ENCODE data around the genes P4HB and UTS2R.

- PRO-cap: no peak
Measured at GRCh38 chr17:81815628-81816084, 11.7 kb downstream of the GCGR start.

DNA sequence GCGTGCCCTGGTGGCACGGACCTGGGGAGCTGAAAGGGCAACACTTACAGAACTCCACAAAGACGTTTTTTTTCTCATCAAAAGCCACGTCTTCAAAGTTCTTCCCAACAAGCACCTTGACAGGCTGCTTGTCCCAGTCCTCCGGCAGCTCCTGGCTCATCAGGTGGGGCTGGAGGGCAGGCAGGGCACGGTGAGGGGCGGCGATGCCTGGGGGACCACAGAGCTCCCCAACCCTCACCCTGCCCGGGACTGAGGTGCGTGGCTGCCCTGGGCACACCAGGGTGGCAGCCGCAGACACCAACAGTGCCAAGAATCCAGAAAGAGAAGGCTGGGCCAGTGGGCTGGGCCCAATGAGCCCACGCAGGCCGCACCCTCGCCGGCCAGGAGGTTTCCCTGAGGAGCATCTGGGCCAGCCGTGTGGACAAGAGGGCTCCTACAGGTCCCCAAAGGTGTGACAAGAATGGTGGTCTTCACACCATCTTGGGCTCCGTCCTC lies 11.0 kb upstream of the PPP1R27 start:
- PRO-cap: no peak

DNA sequence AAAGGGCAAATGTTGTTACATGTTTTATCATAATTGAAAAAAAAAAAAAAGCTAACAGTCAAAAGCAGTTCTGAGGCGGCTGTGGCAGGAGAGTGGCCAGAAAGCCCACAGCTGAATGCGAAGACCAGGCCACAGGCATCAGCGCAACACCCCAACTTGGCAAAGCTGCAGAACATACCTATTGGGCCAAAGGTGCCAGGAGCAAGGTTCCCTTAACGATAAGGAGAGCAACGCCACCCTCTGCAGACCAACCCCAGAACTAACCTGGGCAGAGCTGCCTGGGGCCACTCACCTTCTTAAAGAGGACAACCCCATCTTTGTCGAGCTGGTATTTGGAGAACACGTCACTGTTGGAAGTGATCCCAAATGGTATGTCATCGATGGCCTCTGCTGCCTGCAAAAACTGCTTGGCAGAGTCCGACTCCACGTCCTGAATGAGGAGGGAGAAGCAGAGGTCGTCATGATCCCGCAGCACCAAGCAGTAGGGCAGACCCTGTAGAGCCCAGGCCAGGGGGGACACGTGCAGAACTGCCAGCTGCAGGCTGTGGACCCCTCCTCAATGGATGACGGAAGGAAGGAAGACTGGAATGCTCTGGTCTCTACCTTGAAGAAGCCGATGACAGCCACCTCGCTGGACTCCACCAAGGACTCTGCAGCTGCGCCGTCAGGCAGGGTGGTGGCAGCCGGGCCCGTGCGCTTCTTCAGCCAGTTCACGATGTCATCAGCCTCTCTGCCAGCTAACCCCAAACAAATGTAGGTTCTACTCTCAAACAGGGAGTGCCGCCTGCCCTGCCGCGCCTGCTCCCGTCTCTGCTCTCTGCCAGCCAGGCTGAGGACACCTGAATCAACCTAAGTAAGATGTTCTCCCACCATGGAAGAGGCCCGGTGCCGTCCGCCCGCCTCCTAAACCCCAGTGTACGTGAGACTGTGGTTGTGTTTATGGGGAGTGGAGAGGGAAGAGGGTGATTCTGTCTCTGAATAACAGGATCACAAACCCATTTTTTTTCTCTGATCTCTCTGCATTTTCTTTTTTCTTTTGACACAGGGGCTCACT lies 5.2 kb downstream of the P4HB start:
- PRO-cap: no peak

GRCh38 chr17:81860264-81860776 lies at the start of gene P4HB:
P4HB (minus strand) TSS chr17:81860535.
- PRO-cap: unidirectional peak, minus-strand start at chr17:81860535; unidirectional peak, minus-strand start at chr17:81860627

- PRO-cap: no peak
Measured at GRCh38 chr17:81912139-81913283, 1.3 kb upstream of the PCYT2 start.

GRCh38 chr17:81918447-81918859 lies 477 bp upstream of the SIRT7 start:
- PRO-cap: no peak

DNA sequence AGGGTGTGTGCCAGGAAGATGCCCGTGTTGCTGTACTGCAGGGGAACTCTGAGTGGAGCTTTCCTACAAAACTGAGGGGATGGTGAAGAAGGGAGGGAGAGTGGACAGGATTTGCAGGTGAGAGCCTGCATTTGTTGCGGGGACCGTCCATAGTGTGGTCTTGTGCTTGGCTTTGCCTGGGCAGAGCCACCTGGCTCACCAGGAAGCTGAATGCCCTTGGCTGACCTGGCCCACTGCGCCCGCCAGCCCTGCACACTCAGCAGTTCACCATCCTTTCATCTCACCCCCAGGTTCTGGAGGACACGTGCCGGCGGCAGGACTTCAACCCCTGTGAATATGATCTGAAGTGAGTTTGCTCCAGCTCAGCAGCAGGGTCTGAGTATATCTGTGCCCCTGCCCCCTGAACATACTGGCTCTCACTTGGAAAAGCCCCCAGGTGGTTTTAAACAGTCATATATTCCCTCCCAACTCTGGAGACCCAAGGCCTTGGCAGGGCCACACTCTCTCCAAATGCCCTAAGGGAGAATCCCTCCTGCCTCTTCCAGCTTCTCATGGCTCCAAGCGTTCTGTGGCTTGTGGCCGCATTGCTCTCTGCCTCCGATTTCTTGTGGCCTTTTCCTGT lies 1.6 kb downstream of the ASPSCR1 start:
- PRO-cap: no peak

GRCh38 chr17:81999604-81999911 lies 22.1 kb downstream of the ASPSCR1 start:
- PRO-cap: unidirectional peak, minus-strand start at chr17:81999703

DNA sequence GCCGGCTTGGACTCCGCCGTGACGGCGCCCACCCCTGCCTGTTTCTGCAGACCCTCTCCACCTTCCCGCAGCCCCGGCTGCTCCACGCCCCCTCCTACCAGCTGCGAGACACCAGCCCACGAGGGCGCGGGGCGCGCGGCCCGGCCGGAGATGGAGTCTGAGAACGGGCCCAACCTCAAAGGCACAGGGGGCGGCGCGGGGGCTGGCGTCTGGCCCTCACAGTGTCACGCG lies 222 bp downstream of the CENPX start:
- PRO-cap: no peak

- PRO-cap: no peak
Measured at GRCh38 chr17:82053565-82054188, 2.0 kb downstream of the GPS1 start.

GRCh38 chr17:82245164-82245537 lies 16.3 kb downstream of the SLC16A3 start:
- PRO-cap: bidirectional peak, plus-strand start at chr17:82245348, minus-strand start at chr17:82245041

DNA sequence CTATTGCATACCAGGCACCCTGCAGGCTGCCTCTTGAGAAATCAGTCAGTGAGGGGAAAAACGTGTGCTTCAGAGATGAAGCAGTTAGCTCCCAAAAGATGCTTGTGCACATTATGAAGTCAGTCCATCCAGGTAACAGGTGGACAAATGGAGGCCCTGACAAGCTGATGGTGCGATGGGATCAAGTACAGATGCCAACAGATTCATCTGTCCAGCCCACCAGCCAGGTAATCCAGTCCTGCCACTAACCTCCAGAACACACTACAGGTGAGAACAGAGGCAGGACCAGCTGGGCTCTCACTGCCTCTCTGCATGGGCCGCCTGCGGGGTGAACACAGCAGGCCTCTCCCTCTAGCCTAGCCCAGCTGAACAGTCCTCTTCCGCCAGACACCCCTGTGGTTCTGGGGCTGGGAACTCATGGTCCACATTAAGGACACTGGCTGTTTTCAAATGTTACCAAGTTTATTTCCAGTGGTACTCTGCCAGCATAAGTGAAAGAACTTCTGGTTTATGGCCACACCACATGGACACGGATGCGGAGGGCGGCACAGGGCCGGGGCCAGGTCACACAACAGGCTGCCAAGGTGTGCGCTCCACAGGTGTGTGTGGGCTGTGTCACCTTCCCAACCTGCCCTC lies 3.9 kb downstream of the CSNK1D start:
- PRO-cap: no peak

GRCh38 chr17:82283174-82283609 lies 9.7 kb upstream of the CSNK1D start:
- PRO-cap: no peak

GRCh38 chr17:82285174-82285728 lies 11.8 kb upstream of the CSNK1D start:
- PRO-cap: no peak

GRCh38 chr17:82297804-82298817 lies 19.3 kb downstream of the CD7 start:
- PRO-cap: bidirectional peak, plus-strand start at chr17:82297879, minus-strand start at chr17:82297421; bidirectional peak, plus-strand start at chr17:82297952, minus-strand start at chr17:82297931; bidirectional peak, plus-strand start at chr17:82298383, minus-strand start at chr17:82298264

DNA sequence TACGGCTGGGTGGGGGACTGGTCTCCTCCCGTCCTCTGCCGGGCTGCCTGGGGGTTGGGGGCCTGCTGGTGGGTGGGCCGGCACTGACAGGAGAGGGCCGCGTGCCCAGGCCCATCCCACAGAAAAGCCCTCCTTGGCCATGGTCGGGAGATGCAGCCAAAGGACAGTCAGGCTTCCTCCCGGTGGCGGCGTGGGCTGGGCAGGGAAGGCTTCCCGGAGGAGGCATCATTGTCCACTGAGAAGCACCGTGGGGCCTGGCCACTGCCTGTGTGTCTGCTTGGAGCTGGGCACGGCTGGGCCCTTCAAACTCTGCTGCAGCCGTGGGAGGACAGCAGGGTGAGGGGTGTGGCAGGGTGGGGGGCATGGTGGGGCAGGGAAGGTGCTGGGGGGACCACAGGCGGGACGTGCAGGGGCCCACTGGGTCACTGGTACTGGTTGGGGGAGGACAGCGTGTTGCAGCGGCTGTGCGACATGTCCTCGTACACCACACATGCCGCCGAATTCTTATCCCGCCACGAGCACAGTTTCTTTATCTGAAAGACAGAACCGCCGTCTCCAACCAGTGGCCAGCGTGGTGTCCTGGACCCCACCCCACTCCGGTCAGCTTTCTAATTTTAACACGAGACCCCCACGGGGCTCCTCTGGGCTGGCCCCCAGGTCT lies 2.4 kb downstream of the CD7 start:
- PRO-cap: no peak

DNA sequence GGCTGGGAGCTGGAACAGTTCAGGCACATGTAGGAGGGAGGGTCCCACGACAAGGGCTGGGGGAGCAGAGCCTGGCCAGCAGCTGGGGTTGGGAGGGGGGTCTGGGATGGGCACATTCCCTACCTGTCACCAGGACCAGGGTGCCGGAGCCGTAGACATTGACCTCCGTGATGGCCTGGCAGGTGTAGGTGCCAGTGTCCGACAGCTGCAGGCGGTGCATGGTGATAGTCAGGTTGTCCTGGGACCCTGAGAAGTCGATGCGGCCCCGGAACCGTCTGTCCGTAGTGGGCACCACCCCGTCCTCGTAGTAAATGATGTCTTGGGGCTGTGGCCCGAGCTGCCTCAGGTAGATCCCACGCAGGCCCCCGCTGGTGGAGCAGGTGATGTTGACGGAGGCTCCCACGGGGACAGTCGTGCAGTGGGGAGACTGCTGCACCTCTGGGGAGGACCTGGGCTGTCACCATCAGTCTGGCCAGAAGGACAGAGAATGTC lies 818 bp downstream of the CD7 start:
- PRO-cap: no peak

DNA sequence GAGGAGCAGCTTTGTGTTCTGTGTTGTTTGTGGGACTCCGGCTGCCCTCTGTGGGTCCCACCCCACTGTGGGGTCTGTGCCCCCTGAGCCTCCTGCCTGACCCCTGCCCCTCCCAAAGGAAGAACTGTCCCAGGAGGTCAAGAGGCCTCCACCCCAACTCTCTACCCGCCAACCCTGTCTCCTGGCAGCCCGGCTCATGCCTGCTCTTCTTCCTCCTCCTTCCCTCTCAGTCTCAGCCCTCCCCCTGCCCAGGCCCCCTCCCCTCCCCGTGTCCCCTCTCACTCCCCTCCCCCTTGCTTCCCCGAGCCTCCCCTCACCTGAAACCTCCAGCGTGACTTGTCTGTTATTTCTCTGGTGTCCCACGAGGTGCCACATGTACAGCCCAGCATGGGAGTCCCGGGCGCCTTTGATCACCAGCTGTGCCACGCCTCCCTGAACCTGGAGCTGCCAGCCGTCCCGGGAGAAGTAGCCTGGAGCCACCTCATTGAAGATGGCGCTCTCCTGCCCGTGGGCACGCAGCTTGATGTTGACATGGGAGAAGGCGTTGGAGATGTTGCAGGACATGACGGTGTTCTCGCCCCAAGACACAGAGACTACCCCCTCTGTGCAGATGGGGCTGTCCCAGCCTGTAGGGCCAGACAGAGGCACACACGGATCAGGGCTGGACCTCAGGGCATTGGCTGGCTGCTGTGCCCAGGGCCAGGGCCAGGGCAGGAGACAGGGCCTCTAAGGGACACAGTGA lies 7.0 kb upstream of the CD7 start:
- PRO-cap: no peak

- PRO-cap: no peak
Measured at GRCh38 chr17:82349259-82350187, 9.5 kb upstream of the TEX19 start.

DNA sequence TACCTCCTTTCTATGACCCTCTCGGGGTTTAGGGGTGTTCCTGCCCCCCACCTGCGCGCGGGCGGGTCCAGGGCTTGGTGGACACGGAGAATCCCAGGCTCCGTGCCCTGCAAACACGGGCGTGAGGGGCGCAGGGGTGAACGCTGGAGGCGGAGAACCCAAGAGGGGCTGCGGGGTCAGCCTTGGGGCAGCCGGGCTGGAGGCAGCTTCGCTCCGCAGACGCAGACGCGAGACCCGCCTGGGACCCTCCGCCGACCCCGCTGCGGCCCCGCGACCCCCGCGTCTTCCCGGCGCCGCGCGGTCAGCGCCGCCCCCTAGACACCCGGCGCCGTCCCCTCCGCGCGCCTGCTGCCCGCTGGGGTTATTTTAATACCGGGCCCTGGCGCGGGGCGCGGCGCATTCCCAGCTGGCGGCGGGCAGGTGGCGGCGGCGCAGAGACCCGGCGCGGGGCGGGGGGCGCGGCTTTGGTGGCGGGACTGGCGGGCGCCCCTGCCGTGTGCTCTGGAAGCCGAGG lies at the start of gene UTS2R:
Gene UTS2R (plus strand): TSS at position 397 of the 514 bp plus-strand sequence.
- PRO-cap: no peak

All from left lung (tissue), 1 donor.